ENCODE results near the genes STX1B, STX4 and PRSS8.

- PRO-cap, result no peak
These were observed 1.5 kb upstream of the ITGAL start for GRCh38 chr16:30470959-30471537.

GRCh38 chr16:30527135-30527771, 887 bp upstream of the ZNF768 start:
- PRO-cap, result bidirectional peak, plus-strand start at chr16:30527169, minus-strand start at chr16:30527060; bidirectional peak, plus-strand start at chr16:30527566, minus-strand start at chr16:30527355

GRCh38 chr16:30602884-30603572, 7.2 kb downstream of the ZNF689 start:
- PRO-cap, result no peak

- PRO-cap, result no peak
These were observed 11.8 kb downstream of the SRCAP start for GRCh38 chr16:30710670-30711177.

- PRO-cap, result no peak
These were observed 2.9 kb upstream of the TMEM265 start for GRCh38 chr16:30737385-30738120.

GRCh38 chr16:30773918-30774620, 11.9 kb downstream of the RNF40 start:
- PRO-cap, result no peak

DNA sequence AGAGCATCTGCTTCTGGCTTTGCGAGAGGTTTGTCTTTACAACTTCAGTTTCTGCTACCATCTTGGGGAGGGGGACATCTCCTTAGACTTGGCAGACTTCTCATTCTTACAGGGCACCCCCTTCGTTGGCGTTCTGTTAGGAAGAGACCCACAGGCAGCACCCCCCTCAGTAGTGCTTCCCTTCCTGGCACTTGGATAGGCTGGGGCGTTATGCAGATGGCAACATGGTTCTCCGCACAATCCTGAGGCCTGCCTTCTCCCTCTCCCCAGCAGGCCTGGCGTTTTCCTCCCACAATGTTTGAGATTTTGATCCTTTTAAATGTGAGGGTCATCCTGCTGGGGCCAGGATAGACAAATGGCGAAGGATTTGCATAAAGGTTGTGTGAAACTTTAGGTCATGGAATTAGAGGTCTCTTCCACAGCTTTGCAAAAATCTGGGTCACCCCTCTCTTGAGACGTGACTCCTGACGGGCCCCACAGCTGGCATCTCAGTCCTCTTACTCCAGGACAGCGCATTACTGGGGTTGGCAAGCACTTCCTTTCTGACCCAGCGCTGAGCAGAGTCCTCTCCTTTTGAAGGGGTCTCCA, 7.6 kb downstream of the ZNF629 start:
- PRO-cap, result no peak

- PRO-cap, result no peak
These were observed 965 bp upstream of the BCL7C start for GRCh38 chr16:30894559-30895524.

DNA sequence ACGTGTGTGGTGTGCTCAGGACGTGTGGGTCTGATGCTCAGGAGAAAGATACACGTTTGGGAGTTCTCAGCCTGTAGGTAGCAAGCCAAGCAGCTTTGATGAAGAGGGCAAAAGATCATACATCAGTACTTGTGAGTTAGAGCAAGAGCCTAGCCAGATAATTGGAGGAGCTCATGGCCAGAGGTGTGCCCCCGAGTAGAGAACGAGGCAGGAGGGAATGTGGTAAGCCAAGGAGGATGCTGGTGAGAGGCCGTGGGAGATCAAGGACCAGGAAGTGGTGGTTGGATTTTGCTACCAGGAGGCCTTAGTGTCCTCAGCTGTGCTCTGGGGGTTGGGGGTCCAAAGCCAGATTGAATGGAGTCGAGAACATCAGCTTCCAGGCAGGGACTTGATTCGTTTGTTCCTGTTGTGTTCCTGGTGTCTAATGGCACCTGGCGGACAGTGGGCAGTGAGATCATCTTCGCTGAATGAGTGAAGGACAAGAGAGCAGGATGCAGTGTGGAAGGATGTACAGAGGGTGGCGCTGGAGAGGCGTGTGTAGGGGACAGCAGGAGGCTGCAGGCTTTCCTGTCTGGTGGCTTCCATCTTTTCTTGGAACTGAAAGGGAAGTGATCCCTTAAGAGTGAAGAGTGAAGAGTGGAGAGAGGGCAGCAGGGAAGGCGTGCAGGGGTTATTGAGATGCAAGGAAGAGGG, 11.6 kb downstream of the FBXL19 start:
- PRO-cap, result no peak

- PRO-cap, result no peak
These were observed 919 bp upstream of the HSD3B7 start for GRCh38 chr16:30983758-30984817.

GRCh38 chr16:31001903-31002924, 8.2 kb downstream of the STX1B start:
- PRO-cap, result no peak

GRCh38 chr16:31010174-31011251, at the start of gene STX1B:
TSS of gene STX1B (minus strand) at chr16:31010638.
- PRO-cap, result no peak

- PRO-cap, result no peak
These were observed 10.8 kb upstream of the STX4 start for GRCh38 chr16:31022540-31022881.

GRCh38 chr16:31032607-31033685, at the start of gene STX4:
TSS of gene STX4 (plus strand) at chr16:31033558.
- PRO-cap, result bidirectional peak, plus-strand start at chr16:31032984, minus-strand start at chr16:31032859; bidirectional peak, plus-strand start at chr16:31033542, minus-strand start at chr16:31033229

GRCh38 chr16:31063579-31064160, 10.4 kb downstream of the ZNF668 start:
- PRO-cap, result no peak

GRCh38 chr16:31135382-31136090, at the start of gene PRSS8:
TSS of gene PRSS8 (minus strand) at chr16:31135727.
- PRO-cap, result no peak

DNA sequence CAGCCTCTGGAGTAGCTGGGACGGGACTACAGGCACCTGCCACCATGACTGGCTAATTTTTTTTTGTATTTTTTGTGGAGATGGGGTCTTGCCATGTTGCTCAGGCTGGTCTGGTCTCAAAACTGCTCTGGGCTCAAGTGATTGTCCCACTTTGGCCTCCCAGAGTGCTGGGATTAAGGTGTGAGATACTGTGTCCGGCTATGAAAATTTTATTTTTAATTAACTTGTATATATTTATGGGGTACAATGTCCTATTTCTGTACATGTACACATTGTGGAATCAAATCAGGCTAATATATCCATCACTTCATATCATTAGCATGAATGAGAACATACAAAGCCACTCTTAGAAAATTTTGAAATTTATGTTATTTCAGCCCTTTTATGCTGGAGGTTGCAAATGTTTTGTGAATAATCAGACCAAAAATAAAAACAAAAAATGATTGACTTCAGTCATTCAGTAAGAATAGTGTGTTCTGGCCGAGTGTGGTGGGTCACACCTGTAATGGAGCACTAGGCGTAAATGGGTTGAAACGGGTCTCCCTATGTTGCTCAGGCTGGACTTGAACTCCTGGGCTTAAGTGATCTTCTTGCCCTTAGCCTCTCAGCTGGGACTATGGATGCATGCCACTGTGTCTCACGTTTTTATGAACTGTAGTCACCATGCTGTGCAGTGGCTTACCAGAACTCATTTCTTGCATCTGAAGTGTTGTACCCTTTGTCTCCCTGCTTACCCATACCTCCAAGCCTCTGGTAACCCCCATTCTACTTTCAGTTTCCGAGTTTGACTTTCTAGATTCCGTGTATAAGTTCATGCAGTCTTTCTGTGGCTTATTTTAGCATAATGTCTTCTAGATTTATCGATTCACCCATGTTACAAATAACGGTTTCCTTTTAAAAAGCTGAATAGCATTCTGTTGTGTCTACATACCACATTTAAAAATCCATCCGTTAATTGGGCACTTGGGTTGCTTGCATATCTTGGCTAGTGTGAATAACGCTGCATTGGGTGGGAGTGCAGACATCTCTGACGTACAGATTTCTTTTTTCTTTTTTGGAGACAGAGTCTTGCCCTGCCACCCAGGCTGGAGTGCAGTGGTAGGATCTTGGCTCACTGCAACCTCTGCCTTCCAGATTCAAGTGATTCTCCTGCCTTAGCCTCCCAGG, 7.8 kb downstream of the PYCARD start:
- PRO-cap, result no peak

GRCh38 chr16:31198410-31199173, 4.0 kb downstream of the PYCARD start:
- PRO-cap, result no peak

DNA sequence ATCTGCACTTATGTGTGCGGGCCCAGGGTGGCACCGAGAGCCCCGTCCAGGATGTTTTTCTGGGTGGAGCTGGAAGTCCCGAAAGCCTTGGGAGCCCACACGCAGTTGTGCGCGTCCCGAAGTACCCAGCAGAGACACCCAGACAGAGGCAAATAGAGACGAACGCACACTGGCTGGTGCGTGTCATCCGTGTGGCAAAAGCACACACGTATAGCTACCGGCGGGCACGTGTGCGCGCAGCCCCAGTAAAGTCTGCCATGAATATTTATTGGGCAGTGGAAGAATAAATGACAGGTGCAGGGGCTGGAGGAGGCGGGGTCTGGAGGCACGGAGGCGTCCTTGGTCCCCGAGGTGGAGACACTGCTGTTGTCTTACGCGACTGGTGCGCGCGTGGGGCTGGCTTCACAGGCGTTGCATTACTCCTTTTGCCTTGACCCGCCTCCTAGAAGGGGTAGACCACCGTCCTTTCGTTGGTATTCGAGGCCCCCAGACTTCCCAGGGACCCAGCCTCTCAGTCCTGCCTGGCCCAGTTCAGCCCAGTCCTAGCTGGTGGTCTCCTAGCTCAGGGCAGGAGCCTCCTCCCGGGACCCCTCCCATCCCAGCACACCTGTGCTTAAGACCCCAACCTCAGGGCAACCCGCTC, 1.1 kb downstream of the PYDC1 start:
- PRO-cap, result no peak

DNA sequence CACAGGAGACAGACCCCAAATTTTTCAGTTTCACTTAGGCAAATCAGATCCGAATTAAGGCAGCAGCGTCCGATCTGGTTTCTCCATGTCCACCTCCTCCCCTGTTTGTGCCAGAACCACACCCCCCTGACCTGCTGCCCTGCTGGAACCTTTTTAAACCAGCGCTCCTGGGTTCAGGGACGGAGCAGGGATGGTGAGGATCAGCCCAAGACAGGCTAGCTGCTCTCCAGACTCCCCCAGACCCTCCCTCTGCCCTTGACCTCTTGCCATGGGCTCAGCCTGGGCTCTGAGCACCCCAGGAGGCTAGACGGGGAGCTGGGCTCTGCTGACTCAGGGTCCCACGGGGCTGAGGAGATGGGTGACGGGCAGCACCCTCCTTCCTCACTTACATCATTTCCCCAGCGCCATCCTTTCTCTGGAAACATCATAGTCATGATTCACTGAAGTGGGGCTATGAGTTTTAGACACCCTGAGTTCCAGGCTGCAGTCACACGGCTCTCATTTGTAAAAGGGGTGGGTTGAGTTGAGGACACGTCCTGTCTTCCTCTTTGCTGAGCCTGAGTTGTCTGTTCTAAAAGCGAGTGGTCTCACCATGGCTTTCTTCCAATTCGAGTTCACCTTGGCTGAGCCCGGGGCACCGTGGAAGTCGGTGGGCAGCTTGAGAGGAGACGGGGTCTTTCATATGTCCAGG, 3.1 kb upstream of the ITGAX start:
- PRO-cap, result no peak

Data from osteocyte (in vitro differentiated cells).